Epithelial cell of esophagus (primary cell): ENCODE data around the genes MACIR and FER.

- RRBS, result no CpG with 5 or more reads among the region's 20 CpGs
Measured at GRCh38 chr5:102754050-102754520, 1.0 kb upstream of the PAM start.

- RRBS, result no CpG with 5 or more reads among the region's 2 CpGs
Measured at GRCh38 chr5:102771443-102772102, 16.5 kb downstream of the PAM start.

DNA sequence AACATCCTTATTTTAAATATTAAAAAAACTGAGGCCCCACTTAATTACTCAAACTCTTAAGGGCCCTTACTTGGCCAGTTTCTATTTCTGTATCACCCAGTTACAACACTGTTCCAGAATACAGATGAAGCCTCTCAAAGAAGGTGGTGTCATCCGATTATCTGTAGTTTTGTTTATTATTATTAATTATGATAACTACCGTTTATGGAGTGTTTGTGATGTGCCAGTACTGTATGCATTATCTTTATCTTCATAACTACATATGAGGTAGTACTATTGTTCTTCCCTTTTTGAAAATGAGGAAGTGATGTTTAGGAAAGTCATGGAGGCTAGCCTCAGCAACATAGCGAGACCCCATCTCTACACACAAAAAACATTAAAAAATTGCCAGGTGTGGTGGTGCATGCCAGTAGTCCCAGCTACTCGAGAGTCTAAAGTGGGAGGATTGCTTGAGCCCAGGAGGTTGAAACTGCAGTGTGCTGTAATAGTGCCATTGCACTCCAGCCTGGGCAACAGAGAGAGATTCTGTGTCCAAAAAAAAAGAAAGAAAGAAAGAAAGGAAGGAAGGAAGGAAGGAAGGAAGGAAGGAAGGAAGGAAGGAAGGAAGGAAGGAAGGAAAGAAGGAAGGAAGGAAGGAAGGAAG lies 47.6 kb downstream of the PAM start:
- RRBS, result no CpG with 5 or more reads among the region's 4 CpGs

GRCh38 chr5:102958939-102959388 lies 161.0 kb downstream of the GIN1 start:
- RRBS, result no CpG with 5 or more reads among the region's 1 CpG

DNA sequence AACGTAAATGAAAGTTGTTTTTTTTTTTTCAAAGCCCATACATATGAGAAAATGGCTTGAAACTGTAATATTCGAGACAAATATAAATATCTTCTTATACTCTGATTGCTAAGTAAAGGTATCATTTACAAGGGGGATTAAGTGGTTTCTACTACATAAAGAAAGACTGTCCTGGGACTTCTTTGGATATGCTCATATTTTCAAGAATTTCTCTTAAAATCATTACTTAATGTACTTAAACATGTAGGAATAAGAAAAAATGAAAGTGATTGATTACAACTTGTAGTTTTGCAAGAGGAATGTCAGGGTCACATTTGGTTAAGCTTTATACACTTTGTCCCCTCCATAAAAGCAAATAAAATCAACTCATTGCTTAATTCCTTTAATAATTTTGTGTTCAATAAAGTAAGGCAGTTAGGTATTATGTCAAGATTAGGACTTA lies 1.2 kb downstream of the GIN1 start:
- RRBS, result no CpG with 5 or more reads among the region's 2 CpGs

DNA sequence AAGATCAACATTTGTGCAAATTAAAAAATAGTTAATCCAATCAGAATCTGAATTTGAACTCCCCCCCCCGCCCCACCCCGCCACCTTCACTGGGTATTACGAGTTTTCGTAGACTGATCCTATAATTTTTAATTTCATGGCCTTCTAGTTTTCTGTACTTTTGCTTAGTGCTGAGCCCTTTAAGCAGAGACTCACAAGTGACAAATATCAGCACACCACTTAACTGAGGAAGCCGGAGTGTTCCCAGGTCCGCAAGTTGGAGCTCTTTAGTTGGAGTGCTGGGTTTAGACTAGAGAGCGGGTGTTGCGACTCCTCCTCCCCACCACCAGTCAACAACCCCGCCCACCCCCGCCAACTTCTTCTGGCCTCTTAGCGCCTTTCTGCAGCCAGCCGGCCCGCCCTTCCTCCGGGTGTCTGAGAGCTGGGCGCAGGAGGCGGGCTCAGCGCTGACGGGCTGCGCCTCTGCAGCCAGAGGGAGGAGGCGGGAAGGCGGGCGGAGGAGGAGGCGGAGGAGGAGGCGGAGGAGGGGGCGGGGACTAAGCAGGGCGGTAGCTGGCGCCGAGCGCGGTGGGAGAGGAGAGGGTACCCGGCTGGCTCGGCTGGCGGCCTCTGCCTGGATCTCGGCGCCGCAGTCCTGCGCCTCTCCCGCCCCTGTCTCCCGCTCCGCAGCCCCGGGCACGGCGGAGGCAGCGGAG lies at the start of gene MACIR:
Gene MACIR (plus strand): TSS at position 575 of the 695 bp plus-strand sequence.
- RRBS, result under 1% methylated on average over 8 of the region's 44 CpGs

DNA sequence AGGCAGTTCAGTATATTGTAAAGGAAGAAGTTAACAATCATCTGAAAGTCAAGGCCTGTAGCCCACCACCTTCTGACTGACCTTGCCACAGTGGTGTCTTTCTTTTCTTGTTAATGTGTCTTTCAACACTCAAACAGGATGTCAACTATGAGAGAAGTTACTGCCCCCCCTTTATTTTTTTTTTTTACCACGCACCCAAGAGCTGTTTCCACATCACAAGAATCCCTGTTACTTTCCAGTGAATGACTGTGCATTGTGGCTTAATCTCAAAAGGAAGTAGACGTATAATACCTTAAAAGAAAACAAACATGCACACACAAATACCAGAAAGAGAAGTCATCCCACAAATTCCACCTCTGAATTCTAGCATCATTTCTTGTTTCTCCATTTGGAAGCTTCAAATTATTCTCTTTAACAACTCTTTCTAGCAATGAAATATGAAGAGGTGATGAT lies 201.2 kb downstream of the EFNA5 start:
- RRBS, result no CpG with 5 or more reads among the region's 2 CpGs

DNA sequence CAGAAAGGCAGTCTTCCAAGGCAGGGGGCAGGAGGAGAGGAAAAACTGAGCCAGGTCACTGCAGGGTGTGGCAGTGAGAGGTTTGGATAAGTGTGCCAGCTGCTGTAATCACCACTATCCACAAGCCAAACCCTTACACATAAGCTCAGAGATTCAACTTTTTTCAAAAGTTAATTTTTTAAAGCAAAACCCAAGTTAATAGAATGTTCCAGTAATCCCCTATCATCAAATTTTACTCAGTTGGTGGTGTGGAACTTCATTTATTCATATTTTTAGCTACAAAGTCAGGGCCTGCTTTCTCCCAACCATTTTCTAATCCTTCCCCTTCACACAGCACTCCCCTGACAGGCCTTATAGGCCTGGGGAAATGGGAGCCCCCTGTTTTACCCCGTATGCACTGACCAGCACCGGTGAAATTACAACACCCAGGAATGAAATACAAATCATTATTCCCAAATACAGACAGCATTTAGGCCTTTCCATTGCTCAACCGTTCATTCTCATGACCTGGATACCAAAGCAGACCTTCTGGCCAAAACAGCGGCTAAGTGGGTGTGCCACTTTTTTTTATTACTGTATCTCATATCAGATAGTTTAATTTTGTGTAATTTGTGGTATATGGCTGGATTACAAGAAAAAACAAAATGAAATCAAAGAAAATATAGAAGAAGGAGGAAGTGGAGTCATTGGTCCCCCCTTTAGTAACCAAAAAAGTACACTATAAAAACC lies 76.2 kb downstream of the EFNA5 start:
- RRBS, result no CpG with 5 or more reads among the region's 4 CpGs

- RRBS, result no CpG with 5 or more reads among the region's 4 CpGs
Measured at GRCh38 chr5:107904184-107904898, 233.6 kb upstream of the EFNA5 start.

DNA sequence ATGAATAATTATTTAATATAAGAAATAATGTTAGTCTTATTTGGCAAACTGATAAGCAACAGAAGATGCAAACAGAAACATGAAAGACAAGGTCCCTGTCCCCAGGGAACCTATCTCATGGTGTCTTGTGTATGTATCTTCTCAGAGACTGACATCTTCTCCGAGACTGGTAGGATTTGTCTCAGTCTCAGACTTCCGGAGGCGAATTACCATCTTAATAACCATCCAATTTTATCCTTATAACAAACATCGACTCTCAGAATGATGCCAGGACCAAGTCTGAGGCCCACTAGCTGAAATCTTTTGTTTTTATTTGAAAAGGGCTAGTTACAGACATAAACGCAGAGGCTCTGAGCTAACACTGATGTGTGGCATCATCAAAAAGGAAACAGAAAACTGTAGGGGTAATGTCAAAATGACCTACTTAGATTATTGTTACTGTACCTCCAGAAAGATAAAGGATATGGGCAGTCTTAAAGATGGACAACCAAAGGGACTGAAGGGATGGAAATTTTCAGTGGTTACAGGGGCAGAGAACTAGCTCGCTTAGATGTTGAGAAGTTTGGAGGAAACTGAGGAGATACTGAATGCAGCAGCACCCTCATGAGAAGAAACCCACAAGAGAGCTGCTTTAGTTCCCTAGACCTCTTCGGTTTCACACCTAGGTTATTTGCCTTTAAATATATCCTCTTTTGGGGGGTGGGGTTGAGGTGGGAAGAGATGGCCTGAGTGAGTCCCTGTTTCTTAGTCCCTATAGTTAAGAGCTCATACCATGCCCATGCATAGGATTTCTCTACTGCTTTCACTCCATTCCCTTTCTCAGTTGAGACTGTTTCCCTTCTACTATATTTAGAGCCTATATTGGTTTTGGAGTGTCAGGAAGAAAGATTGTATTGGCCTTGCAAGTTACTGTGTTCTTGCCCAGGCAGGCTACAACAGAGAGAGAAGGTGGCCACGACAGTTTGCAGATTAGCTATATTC lies 320.2 kb upstream of the EFNA5 start:
- RRBS, result no CpG with 5 or more reads among the region's 8 CpGs

GRCh38 chr5:108081973-108082418 lies 299.9 kb downstream of the FBXL17 start:
- RRBS, result no CpG with 5 or more reads among the region's 2 CpGs

DNA sequence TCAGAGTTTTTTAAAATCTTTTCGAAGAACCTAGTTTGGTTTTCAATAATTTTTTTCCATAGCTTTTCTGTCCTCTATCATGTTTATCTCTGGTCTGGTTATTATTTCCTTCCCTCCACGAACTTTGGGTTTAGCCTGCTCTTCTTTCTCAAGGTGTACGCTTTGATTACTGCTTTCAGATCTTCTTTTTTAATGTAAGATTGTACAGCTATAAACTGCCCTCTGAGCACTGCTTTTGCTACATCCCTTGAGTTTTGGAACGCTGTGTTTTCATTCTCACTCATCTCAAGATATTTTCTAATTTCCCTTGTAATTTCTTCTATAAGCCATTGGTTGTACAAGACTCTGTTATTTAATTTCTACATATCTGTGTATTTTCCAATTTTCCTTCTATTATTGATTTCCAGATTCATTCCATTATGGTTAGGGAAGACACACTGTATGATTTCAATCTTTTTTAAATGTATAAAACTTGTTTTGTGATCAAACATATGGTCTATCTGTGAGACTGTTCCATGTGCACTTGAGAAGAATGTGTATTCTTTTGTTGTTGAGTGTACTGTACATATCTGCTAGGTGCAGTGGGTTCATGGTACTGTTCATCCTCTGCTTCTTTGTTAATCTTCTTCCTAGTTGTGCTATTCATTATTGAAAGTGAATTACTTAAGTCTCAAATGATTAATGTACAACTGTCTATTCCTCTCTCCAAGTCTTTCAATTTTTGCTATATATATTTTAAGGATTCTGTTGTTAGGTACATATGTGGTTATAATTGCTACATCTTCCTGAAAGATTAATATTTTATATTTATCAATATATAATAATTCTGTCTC lies 22.5 kb downstream of the FBXL17 start:
- RRBS, result no CpG with 5 or more reads among the region's 4 CpGs

DNA sequence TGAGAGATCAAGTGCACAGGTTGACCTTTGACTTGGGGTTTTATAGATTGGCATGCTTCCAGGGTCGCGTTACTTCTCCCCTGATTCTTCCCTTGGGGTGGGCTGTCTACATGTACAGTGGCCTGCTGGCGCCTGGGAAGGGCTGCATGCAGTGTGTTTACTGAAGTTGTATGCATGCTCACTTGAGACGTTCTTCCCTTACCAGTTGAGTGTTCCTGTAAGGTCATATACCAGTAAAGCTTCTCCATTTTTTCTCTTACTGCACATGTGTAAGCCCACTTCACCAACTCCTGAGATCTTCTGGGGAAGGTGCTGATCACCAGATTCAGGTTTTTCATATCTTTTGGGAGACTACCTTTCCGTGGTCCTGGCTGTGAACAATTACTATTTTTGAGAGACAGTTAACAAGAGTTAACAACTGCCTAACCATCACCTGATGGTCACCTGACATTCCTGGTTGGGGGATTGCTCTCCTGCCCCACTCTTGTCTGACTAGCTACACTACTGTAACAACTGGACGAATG lies 126.9 kb upstream of the FER start:
- RRBS, result no CpG with 5 or more reads among the region's 6 CpGs

GRCh38 chr5:108747541-108748141 lies at the start of gene FER:
Gene FER, plus strand, starts transcription at chr5:108747897.
- RRBS, result no CpG with 5 or more reads among the region's 12 CpGs

GRCh38 chr5:108912241-108913013 lies 164.7 kb downstream of the FER start:
- RRBS, result no CpG with 5 or more reads among the region's 5 CpGs

- RRBS, result no CpG with 5 or more reads among the region's 9 CpGs
Measured at GRCh38 chr5:109223526-109223899, 186.3 kb downstream of the PJA2 start.

- RRBS, result no CpG with 5 or more reads among the region's 6 CpGs
Measured at GRCh38 chr5:109241805-109242282, 167.9 kb downstream of the PJA2 start.

DNA sequence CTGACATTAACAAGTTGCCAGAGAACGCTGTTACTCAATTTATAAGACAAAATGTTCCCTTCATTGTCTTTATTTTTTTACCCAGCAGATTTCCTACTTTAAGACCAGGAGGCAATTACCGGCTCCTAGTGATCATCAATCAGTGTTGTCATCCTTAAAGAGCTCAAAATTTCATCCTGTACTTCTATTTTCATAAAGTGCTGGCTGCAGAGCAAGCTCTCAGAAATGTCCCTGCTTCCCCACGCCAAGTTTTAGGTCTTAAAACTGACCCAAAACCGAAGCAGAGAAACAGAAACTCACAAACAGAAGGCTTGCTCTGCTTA lies 82.9 kb downstream of the PJA2 start:
- RRBS, result no CpG with 5 or more reads among the region's 4 CpGs

DNA sequence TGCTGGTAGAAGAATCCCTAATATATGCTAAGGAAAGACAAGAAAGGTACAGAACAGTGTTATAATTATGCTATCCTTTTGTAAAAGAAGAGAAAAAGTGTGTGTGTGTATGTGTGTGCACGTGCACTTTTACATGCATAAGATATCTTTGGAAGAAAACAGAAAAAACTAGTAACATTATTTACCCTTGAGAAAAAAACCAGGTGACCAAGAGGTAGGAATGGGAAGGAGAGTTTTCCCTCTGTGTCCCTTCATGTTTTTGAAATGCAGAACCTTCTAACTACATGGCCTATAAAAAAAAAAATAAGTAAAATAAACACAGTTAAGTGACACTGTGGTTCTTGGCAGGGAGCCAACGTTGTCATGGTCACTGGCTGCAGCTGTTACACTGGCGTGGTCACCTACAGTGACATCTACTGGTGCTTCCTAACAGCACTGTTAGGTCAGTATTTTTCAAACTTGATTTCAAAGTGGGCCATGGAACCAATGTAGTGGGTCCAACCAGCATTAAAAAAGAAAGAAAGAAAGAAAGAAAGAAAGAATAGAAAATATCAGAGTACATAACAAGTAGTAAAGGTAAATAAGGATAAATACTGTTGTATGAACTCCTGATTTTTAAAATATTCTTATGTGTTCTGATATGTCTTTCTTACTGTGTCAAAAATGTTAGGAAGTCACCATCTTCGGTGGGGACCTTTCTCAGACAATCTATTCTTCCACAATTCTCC lies 59.0 kb upstream of the PJA2 start:
- RRBS, result no CpG with 5 or more reads among the region's 4 CpGs